Sternocleidomastoid (tissue), 1 donor: ENCODE data around the gene FAM221A.

DNA sequence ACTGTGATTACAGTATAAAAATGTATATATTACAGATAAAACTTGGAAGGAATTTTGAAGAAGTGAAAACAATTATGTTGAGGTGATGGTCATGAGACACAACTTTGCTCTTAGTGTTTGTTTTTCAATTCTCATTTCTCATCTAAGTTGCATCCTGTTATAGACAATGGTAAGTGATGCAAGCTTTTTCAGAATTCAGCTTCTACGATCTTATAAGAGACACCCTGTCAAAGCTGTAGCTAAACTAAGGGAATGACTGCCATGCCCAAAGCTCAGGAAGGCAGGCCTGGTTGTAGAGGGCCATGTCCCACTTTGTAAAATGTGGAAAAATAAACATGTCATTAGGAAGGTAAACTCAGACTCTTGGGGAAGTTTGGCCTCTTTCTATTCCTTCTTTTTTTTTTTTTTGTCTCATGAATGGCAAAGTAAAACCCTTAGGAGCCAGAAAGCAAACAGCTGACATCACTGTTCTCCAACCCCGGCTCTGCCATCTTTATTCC lies 23.7 kb downstream of the MACC1 start:
- PRO-cap, result no peak

- PRO-cap, result no peak
Observed at GRCh38 chr7:20199210-20199779, 17.9 kb downstream of the MACC1 start.

GRCh38 chr7:20348208-20348832 lies 17.6 kb downstream of the ITGB8 start:
- PRO-cap, result no peak

- PRO-cap, result no peak
Observed at GRCh38 chr7:20561533-20562052, 53.9 kb upstream of the ABCB5 start.

- PRO-cap, result no peak
Observed at GRCh38 chr7:20599093-20599491, 16.4 kb upstream of the ABCB5 start.

- PRO-cap, result no peak
Observed at GRCh38 chr7:20777089-20778064, 9.3 kb downstream of the SP8 start.

- PRO-cap, result no peak
Observed at GRCh38 chr7:22343538-22344036, 13.4 kb downstream of the RAPGEF5 start.

DNA sequence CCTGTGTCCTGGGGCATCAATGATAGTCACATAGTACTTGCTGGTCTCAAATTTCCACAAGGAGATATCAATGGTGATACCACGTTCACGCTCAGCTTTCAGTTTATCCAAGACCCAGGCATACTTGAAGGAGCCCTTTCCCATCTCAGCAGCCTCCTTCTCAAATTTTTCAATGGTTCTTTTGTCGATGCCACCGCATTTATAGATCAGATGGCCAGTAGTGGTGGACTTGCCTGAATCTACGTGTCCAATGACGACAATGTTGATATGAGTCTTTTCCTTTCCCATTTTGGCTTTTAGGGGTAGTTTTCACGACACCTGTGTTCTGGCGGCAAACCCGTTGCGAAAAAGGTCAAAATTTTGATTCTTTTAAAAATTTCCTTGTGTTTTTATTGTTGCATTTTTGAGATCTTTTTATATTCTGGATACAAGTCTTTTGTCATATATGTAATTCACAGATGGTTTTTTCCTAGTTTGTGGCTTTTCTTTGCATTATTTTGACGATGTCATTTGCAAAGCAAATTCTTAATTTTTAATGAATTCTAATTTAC lies 11.8 kb upstream of the STEAP1B start:
- PRO-cap, result no peak

GRCh38 chr7:22561234-22562300 lies 61.6 kb upstream of the STEAP1B start:
- PRO-cap, result no peak

- PRO-cap, result no peak
Observed at GRCh38 chr7:22562929-22563470, 63.0 kb upstream of the STEAP1B start.

- PRO-cap, result no peak
Observed at GRCh38 chr7:22728341-22728985, 1.5 kb downstream of the IL6 start.

DNA sequence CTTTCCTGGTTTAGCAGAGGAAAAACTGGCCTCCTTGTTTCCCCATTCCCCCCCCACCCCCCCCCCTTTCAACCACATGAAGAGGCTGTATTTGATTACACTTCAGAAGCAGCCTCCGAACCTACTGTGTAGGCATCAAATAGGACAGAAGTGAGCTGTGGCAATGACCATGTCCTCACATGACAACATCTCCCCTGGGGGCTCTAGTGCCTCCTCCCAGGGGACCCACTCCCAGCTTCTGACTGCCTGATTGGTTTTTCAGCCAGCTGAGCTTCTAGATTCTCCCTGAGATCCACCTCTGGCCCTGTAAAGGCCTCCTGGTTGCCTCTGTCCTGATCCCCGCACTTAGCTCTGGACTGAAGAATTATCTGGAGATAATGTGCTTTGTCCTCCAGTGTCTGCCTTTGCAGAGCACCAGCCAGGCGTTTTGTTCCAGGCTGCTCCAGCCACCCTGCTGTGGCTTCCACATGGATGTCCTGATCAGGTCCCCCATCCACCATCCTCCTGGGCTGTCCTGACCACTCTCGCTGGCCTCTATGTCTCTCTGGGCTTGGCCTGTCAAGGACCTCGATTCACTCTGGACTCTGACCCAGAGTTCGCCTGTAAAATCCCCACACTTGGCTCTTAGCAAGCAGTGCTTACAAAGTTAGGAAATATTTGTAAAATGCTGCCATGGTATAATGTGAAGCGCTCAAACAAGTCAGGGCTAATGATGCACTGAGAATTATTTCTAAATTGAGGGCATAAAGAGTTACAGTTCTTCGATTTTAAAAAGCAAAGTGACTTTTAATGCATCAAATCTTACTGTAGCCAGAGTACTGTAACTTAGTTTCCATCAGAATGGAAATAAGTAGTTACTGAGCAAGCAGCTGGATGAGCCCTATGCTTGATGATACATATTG lies 42.5 kb upstream of the TOMM7 start:
- PRO-cap, result no peak

- PRO-cap, result no peak
Observed at GRCh38 chr7:23009754-23010081, 4.2 kb downstream of the HYCC1 start.

DNA sequence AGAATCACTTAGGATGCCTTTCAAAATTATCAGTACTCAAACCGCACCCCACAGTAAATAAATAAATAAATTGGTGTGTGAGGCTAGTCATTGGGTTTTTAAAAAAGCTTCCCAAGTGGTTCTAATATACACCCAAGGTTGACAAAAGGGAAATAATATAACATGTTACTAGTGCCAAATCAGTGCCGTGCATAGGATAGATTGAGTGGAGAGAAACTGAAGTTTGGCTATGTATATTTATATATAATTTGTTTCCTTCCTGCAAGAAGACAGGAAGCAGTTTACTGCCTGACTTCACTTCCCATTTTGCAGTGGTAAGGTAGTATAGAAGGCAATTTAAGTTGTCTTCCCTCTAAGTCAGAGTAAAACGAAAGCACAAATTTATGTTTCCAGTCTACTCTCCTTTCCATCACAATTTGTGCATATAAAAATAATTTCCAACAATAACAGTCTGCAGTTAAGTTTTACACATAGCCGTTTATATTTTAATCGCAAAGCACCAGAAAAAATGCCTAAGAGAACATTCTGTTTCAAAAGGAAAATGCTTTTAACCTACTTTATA lies 3.4 kb upstream of the HYCC1 start:
- PRO-cap, result no peak

GRCh38 chr7:23297826-23298432 lies 1.2 kb upstream of the MALSU1 start:
- PRO-cap, result no peak

DNA sequence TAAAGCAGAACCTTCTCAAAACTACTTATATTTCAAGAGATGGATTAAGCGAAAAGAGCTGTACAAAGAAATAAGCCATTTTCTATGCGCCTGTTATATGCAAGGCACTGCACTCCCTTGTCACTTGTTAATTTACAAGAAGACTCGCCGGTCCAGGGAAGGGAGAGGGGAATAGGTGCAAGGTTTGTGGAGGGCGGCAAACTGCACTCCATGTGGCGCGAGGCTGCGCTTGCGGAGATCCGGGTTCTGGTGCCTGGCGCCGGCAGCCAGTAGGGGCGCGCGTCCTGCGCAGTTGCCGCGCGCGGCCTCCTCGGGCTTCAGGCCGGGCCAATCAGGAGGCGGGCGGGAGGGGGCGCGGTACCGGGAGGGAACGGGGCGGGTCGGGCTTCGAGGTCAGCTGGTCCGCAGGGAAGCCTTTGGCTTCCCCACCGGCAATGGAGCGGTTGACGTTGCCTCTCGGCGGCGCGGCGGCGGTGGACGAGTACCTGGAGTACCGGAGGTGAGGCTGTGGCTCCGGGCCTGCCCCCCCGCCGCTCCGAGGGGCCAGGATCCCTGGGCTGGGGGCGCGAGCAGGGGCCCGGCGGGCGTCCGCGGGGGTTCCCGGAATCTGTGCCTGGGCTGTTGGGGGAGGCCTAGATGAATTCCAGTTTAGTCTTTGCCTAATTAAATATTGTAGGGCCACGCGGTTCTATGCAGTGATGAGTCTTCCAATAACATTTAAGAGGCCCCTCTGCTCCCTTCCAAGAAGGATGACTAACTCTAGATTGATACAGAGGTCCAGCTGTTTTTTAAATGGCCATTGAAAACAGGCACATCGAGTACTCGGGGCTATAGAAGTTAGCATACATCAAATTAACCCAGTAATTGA lies at the start of gene FAM221A:
Gene FAM221A, plus strand, starts transcription at position 415 of the 868 bp plus-strand sequence.
- PRO-cap, result bidirectional peak, plus-strand start at position 377 of the sequence, minus-strand start at position 241 of the sequence

- PRO-cap, result no peak
Observed at GRCh38 chr7:24821351-24822023, 64.2 kb upstream of the GSDME start.

- PRO-cap, result no peak
Observed at GRCh38 chr7:24835978-24836555, 78.8 kb upstream of the GSDME start.

DNA sequence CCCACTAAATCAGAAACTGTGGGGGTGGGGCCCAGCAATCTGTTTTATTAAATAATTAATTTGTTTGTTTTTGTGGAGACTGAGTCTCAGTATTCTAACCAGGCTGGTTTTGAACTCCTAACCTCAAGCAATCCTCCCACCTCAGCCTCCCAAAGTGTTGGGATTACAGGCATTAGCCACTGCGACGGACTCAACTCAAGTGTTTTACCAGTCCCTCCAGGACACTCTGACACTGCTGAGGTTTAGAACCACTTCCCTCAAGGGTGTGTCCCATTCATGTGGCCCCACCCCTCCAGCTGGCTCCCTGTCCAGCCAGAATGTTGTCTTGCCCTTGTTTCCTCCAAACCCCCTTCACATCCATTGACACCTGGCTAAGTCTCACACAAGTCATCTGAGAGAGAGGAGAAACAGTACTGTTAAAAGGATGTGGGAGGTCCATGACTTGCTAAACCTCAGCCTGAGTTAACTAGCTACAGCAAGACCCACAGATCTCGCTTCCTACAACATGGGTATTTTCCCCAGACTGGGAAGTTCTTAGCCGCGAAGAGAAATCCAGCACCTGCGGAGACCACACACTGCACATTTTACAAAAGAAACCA lies 14.2 kb downstream of the OSBPL3 start:
- PRO-cap, result no peak

DNA sequence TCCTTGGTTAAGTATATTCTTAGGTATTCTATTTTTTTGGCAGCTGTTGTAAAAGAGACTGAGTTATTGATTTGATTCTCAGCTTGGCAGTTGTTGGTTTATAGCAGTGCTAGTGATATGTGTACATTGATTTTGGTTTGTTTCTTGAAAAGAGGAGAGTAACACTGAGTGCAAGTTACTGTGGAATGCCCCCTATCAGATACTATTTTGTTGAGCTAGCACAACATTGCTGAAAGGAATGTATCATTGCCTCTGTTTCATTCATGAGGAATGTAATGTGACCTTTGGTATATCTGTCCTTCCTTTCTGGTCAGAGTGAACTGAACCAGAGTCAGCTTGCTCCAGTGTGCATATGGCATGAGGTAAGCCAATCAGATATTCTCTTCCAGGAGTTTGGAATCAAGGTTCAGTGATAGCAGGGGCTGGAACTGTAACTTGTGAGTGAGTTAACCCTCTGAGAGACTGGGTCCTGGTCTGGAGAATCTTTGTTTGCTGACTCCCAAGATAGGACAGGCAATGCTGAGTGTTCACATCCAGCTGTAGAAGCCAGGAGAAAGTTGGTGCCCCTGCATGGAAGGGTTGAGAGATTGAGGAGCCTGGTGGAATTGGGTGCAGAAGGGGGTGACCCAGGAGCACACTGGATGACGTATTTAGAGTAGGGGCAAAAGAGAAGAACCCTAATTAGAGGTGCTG lies 45.2 kb upstream of the OSBPL3 start:
- PRO-cap, result no peak